ENCODE measurements around the gene LARP4B.

DNA sequence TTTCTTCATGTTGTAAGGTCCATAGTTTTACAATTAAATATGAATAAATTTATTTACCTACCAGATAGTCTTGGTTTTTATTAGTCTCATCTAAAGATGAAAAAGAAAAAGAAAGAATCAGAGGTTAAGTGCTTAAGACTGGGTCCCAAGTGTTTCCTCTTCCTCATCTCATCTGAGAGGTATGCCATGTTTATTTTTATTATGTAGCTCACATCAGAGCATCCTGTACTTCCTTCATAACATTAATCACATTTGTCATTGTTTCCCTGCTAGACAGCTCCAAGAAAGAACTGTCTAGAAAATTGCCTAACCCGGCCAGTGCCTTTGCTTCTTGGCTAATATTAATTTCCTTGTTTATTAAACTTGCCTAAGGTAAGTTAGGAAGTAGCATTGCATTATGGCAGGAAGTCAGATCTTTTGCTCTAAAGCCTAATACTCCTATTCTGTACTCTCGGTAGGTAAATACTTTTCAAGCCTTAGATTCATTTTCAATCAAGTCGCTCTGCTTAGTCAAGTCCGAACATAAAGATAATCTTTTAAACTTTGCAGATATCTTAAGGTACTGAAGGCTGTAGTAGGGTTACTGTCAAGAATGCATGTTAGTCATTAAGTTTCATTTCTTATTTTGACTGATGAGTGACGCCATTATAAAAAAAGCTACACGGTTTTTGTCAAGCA is 47.3 kb downstream of the ZMYND11 start:
- PRO-cap: no peak

DNA sequence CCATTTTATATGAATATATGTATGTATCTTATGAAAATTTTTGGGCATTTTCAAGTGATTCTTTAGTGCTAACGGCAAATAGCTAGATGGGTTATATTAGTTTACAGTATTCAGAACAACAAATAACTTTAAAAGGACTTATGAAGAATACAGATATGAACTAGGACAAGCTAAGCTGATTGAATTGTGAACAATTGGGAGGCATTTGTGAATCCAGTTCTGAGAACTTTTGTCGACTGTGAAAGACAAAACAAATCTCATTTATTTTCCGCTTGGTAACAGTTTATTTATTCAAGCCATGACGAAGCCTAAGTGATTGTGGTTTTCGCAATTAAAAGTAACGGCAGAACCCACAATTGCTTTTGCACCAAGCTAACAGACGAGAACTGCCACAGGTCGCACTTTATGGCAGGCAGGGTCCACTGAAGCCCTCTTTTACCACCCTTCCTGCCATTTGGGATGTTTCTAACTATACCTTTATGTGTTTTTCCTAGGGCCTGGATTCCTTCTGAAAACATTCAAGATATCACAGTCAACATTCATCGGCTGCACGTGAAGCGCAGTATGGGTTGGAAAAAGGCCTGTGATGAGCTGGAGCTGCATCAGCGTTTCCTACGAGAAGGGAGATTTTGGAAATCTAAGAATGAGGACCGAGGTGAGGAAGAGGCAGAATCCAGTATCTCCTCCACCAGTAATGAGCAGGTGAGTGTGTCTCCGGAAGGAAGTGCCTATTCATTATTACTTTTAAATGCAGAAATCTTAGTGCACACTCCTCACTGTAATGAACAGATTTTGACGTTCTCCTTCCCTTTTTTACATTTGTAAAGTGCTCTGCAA is 111.2 kb downstream of the ZMYND11 start:
- PRO-cap: no peak

- PRO-cap: no peak
Observed at GRCh38 chr10:336866-338243, 202.1 kb downstream of the ZMYND11 start.

- PRO-cap: no peak
Observed at GRCh38 chr10:348306-349005, 213.2 kb downstream of the ZMYND11 start.

DNA sequence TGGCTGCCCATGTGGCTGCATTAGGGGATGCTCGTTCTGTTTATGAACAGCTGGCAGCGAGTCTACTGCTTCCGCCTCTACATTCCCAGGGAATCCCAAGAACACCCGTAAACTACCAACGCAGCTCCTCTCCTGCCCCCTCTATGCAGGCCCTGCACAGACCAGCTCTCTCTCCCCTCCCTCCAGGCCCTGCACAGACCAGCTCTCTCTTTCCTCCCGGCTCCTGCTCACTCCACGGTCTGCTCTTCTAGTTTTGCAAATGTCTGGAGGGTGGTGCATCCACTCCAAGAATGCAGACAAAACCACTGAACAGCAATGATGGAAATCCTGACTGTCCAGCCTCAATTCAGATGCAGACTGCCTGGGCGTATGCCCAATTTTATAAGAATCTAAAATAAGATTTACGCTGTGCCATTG is 234.5 kb downstream of the ZMYND11 start:
- PRO-cap: no peak

DNA sequence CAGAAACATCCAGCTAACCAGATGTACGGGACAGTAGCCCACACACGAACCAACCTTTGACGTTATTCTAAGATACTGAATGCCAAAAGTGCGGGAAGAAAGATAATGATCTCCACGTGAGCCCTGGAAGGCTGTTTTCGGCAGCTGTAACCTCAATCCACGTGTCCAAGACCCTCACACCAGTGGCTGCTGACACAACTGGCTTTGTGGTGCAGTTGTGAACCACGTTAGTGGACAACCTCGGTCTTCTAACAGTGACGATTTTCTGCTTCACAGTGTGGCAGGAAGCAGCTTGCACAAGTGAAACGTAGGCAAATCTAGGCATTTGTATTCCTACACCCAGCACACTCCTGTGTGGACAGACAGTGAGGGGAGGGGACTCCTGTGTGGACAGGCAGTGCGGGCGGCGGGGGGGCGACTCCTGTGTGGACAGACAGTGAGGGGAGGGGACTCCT is 251.9 kb downstream of the ZMYND11 start:
- PRO-cap: no peak

- PRO-cap: no peak
Observed at GRCh38 chr10:435934-436749, 253.3 kb downstream of the DIP2C start.

- PRO-cap: no peak
Observed at GRCh38 chr10:443395-443858, 246.0 kb downstream of the DIP2C start.

- PRO-cap: no peak
Observed at GRCh38 chr10:513257-513819, 176.1 kb downstream of the DIP2C start.

GRCh38 chr10:526751-527410 is 162.6 kb downstream of the DIP2C start:
- PRO-cap: no peak

- PRO-cap: no peak
Observed at GRCh38 chr10:561148-561688, 128.2 kb downstream of the DIP2C start.

GRCh38 chr10:600899-601524 is 88.5 kb downstream of the DIP2C start:
- PRO-cap: no peak

DNA sequence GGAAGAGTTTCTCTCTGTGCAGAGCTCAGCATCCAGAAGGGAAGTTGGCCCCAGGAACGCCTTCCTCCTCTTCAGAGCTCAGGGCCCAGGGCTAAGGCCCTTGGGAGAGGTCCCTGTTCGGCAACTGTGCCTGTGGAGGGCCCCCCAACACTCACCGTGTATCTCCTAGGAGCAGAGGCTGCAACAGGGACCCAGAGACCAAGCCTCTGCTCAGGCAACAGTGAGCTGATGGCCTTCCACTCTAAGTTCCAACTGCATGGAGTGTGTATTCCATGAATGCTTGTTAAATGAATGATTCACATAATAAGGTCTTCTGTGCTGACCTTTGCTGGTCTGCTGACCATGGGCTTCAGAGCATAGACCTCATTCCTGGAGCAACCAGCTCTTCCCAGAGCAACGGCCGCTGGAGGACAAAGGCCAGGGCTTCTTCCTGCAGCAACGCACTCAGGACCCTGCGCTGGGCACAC is 7.7 kb downstream of the DIP2C start:
- PRO-cap: no peak

DNA sequence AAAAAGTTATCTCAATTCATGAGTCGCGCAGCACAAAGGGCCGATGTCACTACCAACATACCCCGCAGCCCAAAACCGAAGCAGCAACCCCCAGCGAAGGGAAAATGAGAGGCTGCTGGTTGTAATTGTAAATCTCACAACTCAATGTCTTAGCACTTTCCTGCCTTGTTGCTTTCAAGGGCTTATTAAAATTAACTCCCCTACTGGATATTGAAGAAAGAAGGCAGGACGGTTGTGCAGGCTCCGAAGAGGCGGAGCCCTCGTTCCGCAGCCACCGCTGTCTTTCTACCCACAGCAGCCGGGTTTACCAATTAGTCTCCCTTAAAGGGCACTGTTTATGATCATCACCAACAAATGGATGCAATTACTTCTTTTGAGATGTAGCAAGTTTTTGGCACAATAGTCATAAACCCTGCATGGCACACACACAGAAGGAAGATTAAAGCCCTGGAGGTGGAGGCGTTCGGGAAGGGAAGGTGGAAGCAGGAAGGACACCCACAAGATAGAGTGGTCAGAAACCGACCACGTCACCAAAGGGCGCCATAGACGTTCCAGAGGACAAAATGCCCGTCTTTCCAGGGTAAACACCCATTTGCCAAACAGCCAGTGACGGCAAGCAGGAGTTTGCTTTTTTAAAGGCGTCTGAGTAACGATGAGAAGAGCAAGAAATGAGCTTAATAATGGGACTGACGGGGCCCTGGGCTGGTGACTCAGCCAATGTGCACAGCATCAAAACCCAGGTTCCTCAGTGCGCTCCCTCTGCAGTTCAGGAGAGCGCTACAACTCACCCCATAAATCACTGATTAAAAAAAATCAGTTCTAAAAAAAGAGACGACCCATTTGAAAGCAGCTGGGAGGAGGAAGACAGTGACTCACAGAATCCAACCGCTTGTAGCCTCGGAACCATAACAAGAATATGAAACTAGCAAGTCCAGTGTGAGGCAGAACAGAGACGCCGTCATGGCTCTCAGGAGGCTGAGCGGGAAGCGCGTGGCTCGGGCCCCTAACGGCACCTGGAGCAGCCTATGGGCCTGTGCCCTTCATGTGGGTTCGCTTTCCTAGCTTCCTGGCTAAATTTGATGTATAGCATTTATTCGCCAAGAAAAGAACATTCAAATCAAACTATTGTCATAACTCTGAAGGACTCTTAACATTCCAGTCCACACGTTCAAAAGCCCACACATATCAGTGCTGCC is 6.0 kb downstream of the DIP2C start:
- PRO-cap: no peak

GRCh38 chr10:693307-694044 is 4.0 kb upstream of the DIP2C start:
- PRO-cap: no peak

DNA sequence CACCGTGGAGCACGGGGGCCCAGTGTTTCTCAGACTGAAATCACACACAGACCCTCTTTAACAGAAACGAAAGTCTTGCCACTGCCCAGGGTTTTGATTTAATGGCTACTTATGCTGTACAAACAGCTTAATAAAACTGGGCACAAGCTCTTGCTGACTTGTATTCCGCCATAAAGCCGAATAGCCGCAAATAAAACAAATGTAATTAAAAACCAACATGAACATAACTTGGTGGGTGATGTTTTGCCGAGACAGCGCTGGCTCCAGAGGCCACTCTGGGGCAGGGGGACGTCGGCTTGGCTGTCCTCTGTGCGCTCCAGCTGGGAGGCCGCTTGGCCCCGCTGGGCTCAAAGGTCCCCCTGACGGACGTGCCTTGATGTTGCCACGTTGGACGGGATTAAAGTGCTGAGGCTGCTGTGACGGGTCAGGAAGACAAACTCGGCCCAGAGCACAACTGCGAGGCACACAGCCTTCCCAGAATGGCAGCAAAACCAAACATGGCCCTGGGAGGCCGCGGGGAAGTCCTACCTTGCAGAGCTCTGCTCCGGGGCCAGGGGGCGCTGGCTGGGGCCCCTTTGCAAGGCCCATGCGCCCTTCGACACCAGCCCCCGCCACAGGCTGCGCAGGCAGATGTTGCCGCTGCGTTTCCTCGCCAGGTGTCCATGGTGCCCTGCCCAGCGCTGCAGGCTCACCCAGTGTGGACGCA is 99.3 kb upstream of the DIP2C start:
- PRO-cap: no peak

- PRO-cap: no peak
Observed at GRCh38 chr10:895429-895842, 36.1 kb downstream of the LARP4B start.

- PRO-cap: bidirectional peak, plus-strand start at chr10:931504, minus-strand start at chr10:931347; unidirectional peak, minus-strand start at chr10:931573; bidirectional peak, plus-strand start at chr10:932032, minus-strand start at chr10:931690
Observed at GRCh38 chr10:931046-931913, at the start of gene LARP4B. LARP4B (minus strand) TSS chr10:931705.

GRCh38 chr10:931914-932188 is 346 bp upstream of the LARP4B start:
- PRO-cap: bidirectional peak, plus-strand start at chr10:932032, minus-strand start at chr10:931690

- PRO-cap: no peak
Observed at GRCh38 chr10:985431-986008, 2.7 kb upstream of the GTPBP4 start.

All from NALM6 (cell line).